Tongue (tissue), 2 donors: ENCODE results near the genes GLRA2, PIR, BMX, MAGEB17 and NHS.

- RAMPAGE, long total RNA = no peak
These were observed 86.7 kb upstream of the EGFL6 start for GRCh38 chrX:13482655-13483169.

DNA sequence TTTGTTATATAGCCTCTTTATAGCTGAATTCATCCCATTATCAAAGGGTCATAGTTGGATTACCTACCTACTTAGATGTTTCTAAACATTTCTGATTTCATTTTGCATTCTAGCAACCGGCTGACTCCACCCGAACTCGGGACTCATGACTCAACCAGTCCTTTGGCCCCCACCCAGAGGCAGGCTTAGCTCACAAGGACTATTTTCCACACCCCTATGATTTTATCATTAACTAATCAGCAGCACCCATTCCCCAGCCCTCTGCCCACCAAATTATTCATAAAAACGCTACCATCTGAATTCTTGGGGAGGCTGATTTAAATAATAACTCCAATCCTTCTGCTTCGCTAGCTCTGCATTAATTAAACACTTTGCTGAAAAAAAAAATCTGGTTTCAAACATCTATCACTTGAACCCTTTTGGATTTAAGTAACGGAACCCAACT is 79.9 kb upstream of the EGFL6 start:
- RAMPAGE, long total RNA = no peak

DNA sequence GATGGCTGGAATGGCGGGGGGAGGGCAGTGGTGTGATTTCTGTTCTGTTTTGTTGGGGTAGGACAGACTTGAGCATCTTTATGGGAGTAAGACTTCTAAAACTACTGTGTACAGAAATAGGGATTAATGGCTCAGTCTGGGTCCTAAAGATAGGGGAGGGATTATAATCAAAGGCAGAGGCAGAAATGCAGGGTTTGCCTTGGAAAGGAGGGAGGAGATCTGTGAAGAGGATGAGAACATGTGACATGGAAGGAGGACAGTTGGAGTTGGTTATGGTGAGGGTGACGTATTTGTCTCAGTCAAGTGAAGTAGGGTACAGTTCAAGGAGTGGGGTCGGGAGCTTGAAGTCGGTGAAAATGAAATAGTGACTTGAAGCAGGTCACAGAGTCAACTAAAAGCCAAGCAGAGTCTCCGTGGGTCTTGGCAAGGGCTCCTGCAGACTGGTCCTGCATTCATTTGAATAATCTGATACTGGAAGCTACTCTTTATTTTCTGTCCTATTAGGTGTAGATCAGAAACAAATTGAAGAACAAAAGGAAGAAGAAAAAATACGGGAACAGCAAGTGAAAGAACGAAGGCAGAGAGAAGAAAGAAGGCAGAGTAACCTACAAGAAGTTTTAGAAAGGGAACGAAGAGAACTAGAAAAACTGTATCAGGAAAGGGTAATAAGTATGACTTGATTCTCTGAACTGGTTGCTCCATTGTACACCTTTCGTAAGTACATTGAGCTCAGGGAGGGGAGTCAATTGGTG is 32.3 kb downstream of the OFD1 start:
- RAMPAGE, long total RNA = no peak

GRCh38 chrX:13937197-13937733 is 92.4 kb downstream of the GEMIN8 start:
- RAMPAGE, long total RNA = no peak

GRCh38 chrX:14026091-14026663 is 3.5 kb downstream of the GEMIN8 start:
- RAMPAGE, long total RNA = no peak

GRCh38 chrX:14529193-14530104 is at the start of gene GLRA2:
GLRA2 (plus strand) TSS chrX:14529536.
- RAMPAGE, long total RNA = no peak

GRCh38 chrX:15493021-15494251 is at the start of gene PIR:
PIR (minus strand) TSS chrX:15493333.
- RAMPAGE, long total RNA = start-site peak on the minus strand at chrX:15493294-15493307, 39 and 21 reads in 2 replicates

GRCh38 chrX:15500163-15501030 is at the start of gene BMX:
BMX (plus strand) TSS chrX:15500807.
- RAMPAGE, long total RNA = no peak

GRCh38 chrX:15911534-15911984 is 56.9 kb upstream of the AP1S2 start:
- RAMPAGE, long total RNA = no peak

DNA sequence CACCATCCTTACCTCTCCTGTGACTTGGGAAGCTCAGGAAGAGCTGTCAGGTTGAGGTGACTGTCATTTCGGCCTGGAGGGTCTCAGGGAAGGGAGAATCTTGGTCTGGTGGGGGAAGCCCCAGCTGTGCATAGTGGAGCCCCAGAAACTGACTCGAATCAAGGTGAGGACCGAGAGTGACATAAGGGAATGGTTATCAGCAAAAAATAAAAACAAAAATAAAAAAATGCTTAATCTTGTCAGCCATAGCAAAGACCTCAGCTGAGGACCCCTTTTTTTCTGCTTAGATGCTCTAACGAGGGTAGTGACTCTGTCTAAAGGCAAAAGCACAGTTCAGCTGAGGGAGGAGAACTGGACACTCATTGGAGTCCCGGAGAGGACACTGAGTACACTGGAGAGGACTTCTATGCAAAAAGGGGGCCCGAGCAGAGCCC is at the start of gene MAGEB17:
Gene MAGEB17, plus strand, starts transcription at position 287 of the 434 bp plus-strand sequence.
- RAMPAGE, long total RNA = no peak

DNA sequence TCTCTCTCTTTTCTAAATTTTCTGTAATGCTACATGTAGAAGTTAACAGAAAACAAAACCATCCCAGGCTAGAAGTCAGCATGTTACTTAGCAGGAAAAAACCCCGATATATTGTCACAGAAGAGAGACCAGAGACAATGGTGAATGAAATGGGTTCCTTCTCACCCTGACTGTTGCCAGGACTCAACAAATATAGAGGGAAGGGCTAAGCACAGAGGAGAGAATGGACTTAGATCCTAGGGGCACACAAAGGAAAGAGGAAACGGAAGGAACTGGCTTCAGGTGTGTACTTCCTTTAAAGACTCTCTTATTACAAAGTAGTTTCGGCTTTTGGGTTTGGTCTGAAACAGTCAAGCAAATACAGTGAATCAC is 46.2 kb upstream of the S100G start:
- RAMPAGE, long total RNA = no peak

DNA sequence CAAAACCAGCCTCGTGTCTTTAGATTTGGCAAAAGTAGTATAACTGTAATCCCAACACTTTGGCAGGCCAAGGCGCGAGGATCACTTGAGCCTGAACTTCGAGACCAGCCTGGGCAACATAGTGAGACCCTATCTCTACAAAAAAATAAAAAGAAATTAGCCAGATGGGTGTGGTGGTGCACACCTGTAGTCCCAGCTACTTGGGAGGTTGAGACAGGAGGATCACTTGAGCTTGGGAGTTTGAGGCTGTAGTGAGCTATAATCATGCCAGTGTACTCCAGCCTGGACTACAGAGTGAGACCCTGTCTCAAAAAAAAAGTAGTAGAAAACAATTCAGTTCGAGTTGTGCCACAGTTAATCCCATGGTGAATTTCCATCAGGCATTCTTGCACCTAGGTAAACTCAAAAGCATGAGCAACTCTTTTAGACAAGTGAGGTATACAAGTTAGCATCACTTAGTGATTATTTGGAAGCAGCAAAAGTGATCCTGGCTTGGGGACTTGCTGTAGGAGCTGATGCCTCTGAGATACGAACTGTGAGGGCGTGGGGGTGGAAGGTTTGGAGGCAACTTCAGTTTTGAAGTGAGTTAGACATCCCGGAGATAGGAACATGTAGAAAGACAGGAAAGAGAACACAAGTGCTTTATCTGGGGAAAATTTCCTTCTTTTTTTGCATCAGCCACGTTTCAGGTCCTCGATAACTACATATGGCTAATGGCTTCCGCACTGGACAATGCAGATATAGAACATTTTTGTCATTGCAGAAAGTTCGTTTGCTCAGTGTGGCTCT is 17.9 kb downstream of the SYAP1 start:
- RAMPAGE, long total RNA = no peak

DNA sequence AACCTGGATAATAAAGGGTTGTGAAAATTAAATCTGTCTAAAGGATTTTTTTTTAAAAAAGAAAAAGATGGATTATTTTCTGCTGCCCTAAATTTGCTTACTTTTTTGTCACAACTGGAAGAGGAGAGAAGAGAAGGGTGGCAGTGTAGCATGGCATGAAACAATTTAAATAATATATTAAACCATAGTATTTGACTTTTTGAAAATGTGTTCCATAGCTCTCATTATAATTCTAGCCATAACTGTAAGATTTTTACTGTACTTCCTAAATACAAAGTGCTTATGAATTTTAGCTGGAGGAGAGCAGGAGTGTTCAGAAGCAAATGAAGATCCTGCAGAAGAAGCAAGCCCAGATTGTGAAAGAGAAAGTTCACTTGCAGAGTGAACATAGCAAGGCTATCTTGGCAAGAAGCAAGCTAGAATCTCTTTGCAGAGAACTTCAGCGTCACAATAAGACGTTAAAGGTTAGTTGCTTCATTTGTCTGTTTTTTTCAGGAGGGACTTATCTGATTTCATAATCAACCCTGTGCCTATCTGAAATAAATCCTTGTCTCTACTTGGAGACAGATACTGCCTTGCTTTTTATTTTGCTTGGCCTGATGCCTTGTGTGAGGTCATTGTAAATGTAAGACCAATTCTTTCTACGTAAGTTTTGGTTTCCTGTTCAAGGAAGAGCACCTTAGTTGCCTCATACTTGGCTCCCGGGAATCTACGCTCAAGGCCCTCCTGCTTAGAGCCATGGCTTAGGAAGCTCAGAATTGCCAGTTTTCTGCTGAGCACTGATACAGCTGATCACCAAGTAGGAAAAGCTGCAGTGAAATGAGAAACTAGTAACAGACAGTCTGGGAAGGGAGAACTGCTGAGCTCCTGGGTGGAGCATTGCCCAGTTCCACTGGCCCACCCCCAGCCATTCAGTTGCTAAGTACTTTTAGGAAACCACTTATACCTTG is 41.8 kb downstream of the TXLNG start:
- RAMPAGE, long total RNA = no peak

DNA sequence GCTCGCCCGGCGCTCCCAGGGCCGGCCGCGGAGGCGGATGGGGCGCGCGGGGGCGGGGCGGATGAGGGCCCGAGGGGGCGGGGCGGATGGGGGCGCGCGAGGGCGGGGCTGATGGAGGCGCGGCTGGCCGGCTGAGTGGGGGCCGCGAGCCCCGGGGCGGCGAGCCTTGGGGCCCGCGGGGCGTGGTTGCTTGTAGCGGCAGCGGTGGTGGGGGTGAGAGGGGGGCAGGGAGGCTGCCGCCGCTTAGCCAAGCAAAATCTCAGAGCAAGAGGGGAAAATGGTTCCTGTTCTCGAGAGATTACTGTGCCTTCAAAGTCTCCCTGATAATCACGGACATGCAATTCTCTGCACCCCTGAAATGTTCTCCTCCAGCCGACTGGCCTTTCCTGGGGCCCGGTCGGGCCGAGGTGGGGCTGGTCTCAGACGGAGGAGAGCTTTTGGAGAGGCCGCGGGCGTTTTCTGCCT is 387 bp upstream of the RBBP7 start:
- RAMPAGE, long total RNA = no peak

DNA sequence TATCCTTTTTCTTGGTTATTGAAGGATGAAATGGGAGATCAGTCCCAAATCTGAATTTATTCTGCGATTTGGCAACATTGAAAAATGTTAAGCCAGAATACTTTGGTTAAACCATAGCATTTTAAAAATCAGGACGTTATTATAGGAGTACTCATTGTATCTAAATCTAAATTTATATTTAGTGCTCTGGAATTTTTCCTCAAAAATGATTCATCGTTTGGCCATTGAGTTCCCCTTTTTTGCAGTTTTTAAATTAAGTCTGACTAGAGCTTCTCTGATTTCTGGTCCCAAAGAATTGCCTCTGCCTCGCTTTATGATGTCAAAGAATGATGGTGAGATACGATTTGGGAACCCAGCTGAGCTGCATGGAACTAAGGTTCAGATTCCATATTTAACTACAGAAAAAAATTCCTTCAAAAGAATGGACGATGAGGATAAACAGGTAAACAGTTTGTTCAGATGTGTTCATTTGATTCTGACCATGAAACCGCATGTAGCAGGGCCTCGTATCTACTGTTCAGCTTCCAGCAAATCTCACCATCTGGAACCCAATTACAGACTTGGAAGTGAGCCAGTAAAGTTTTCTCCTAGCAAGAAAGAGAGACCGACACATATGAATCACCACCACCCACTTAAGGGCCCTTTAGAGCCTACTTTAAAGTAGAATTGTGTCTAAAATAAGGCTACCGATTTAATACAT is 75.5 kb downstream of the REPS2 start:
- RAMPAGE, long total RNA = no peak

- RAMPAGE, long total RNA = no peak
These were observed at the start of gene NHS for GRCh38 chrX:17374834-17375784. NHS (plus strand) TSS chrX:17375200.

GRCh38 chrX:17733631-17734633 is 3.4 kb upstream of the SCML1 start:
- RAMPAGE, long total RNA = no peak

DNA sequence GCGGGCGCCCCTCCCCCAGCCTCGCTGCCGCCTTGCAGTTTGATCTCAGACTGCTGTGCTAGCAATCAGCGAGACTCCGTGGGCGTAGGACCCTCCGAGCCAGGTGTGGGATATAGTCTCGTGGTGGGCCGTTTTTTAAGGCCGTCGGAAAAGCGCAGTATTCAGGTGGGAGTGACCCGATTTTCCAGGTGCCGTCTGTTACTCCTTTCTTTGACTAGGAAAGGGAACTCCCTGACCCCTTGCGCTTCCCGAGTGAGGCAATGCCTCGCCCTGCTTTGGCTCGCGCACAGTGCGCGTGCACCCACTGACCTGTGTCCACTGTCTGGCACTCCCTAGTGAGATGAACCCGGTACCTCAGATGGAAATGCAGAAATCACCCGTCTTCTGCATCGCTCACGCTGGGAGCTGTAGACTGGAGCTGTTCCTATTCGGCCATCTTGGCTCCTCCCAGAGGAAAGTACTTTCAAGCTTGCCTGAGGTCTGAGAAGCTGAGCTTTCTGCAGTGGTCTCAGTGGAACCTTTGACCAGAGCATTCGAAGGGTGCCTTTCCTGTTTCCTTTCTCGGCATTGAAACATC is 49.7 kb downstream of the SCML1 start:
- RAMPAGE, long total RNA = no peak

GRCh38 chrX:18633094-18633624 is 38.7 kb downstream of the RS1 start:
- RAMPAGE, long total RNA = no peak

- RAMPAGE, long total RNA = no peak
These were observed 31.2 kb downstream of the RS1 start for GRCh38 chrX:18640571-18641171.